Gastrocnemius medialis (tissue), 3 donors: ENCODE data around the gene ATP13A3.

DNA sequence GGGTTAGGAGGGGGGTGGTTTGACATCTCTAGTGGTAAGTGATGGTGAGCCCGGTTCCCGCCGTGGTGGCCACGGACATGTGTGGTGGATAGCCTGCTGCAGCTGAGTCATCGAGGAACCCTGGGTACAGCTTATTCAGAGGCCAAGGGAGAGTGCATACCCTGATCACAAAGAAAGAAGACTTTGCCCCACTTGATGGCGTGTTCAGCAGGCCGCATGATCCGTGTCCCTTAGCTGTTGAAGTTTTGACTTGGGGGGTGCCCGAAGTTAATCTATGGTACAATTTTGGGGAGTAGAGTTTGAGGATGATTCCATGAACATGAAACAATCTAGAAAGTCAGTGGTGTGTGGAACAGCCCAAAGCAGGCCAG lies 132.1 kb upstream of the HES1 start:
- PRO-cap, result no peak
- RAMPAGE, long total RNA, 3 experiments, result no peak in any of the 3 experiments

DNA sequence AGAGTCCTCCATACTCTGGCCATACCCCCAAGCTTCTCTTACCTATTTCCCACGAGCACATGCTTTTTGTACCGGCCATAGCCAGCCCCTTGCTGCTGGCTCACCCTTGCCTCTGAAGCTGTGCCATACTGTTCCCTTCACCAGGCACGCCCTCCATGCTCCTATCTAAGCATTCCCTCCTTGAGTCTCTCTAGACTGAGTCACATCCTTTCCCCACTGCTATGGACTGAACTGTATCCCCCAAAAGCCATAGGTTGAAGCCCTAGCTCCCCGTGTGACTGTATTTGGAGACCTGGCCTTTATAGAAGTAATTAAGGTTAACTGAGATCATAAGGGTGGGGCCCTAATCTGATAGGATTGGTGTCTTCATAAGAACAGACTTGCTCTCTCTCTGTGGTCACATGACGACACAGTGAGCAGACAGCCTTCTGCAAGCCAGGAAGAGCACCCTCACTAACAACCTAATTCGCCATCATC lies 66.6 kb upstream of the HES1 start:
- PRO-cap, result unidirectional peak, plus-strand start at position 400 of the sequence
- RAMPAGE, long total RNA, 3 experiments, result no peak in any of the 3 experiments

GRCh38 chr3:194076385-194076848 lies 59.5 kb upstream of the HES1 start:
- PRO-cap, result no peak
- RAMPAGE, long total RNA, 3 experiments, result no peak in any of the 3 experiments

DNA sequence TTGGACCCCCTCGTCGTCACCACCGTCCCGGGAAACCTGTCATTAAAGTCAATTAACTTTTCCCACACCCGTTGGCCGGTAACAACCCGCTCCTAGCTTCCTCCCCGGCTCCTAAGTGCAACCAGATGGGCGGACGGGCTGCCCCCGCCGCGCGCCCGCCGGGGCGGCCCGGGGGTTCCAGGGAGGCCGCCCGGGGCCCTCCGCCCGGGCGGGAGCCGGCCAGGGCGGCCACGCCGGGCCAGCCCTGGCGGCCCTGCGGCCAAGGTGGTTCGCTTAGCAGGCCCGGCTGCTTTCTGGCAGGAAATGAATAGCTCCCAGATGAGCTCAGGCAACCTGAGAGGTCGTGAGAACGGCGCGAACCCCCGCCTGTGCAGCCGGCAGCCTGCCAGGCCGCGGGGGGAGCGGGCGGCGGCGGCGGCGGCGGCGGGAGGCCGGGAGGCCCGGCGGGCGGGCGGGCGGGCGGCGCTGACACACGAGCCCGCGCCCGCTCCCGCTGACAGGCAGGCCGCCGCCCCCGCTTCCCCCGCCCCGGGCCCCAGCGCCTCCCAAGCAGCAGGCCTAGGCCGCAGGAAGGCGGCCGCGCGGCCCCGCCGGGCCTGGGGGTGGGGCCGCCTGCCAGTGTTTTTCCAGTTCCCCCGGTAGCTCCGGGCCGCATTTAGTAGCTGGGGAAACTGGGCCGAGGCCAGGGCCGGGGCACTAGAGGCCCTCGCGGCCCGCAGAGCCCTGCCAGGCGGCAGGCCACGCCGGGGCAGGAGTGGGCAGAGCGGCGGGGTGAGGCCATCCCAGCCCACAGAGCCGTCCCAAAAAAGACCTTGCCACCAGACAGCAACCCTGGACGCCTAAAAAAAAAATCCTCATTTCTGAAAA lies 5.4 kb downstream of the HES1 start:
- PRO-cap, result bidirectional peak, plus-strand start at position 408 of the sequence, minus-strand start at position 295 of the sequence; bidirectional peak, plus-strand start at position 548 of the sequence, minus-strand start at position 445 of the sequence
- RAMPAGE, long total RNA, 3 experiments, result no peak in any of the 3 experiments

DNA sequence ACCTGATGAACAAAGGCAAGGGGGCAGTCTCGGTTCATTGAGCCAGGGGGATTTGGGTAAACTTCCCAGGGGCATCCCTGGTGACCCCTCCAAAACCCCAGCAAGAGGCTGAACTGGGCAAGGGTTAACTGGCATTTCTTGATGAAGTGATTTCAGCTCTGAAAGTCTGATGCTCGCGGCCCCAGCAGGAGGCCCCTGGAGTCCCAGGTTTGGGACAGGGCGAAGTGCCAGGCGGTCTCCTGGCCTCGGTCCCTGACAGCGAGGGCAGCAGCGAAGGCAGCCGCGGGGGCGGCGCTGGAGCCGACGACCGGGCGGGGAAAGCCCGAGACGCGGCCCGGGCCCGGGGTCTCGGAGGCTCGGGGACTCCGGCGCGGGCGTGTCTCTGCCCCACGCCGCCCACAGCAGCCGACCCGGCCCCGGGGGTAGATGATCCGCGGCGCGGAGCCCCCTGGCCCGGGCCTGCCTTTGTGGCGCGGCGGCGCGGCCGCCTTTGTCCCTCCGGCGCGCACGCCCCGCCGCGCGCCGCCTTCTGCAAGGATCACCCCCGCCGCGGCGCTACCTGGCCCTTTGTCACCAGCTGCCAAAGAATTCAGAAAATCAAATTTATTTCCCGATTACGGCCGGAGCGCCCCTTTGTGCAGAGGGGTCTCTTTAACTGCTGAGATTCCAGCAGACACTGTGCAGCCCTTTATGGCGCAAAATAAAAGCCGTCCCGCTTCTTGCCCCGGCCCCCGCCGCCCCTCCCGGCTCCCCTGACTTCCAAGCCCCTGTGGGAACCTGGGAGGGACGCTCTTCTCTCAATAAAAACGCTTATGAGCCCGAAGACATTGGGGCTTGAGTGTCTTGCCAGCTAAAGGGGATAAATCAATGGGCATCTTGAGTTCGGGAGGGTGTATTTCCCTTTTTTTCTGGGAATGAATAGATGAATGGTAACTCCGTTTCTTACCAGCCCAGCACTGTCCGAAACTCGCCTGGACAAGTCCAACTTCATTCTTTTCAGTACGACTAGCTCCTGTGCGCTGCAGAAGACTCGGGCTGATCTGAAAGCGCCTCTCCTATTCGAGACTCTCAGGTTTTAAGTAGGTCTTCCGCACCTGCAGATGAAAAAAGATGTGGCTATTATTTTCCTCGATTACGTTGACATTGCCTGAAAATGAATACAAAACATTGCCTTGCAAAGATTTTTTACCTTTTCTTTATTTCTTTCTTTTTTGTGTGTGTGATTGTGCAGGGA lies 68.3 kb downstream of the HES1 start:
- PRO-cap, result no peak
- RAMPAGE, long total RNA, 3 experiments, result no peak in any of the 3 experiments

- PRO-cap, result no peak
- RAMPAGE, long total RNA, 3 experiments, result no peak in any of the 3 experiments
These were observed 54.7 kb downstream of the CPN2 start for GRCh38 chr3:194296368-194296861.

GRCh38 chr3:194312156-194312475 lies 39.0 kb downstream of the CPN2 start:
- PRO-cap, result no peak
- RAMPAGE, long total RNA, 3 experiments, result no peak in any of the 3 experiments

DNA sequence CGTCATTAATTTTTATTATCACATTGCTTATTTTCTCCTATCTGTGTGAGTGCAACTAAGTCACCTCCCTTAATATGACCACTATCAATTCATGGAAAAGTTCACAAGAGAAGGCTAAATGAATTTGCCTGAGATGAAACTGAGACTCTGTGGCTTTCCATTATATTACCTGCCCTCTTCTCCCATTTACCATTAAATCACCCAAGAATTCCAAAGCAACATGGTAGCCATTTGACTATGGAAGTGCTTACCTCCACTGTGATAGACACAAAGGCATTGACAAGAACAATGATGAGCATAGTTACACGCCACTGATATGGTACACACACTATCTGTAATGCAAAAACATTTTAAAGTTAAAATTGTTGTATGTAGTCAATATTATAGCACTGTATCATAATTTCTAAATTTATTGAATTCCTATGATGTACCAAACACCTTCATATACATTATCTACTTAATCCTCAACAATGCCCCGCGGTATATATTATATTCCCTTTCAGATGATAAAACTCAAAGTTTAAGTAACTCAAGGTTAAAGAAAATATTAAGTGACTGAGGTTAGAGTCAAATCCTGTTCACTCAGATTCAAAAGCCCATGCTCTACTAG lies 14.5 kb upstream of the GP5 start:
- PRO-cap, result no peak
- RAMPAGE, long total RNA, 3 experiments, result no peak in any of the 3 experiments

DNA sequence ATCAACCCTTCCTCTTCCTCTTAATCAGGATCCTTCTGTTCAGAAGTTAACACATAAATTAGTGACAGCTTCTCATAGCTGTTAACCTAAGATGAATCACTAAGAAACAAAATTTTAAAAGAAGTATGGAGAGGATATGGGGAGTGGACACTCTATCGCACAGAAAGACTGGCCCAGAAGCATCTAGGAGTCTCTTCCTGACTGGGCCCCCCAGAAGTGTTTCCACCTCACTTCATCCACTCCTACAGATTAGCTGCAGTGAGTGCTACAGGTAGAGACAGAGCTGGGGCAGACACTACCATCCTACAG lies 9.3 kb downstream of the ATP13A3 start:
- PRO-cap, result no peak
- RAMPAGE, long total RNA, 3 experiments, result no peak in any of the 3 experiments

DNA sequence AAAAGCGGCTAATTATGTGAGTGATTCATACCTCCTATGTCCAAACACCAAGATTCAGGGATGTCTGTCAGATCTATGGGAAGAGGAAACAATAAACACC lies 1.2 kb downstream of the ATP13A3 start:
- PRO-cap, result no peak
- RAMPAGE, long total RNA, 3 experiments, result no peak in any of the 3 experiments

DNA sequence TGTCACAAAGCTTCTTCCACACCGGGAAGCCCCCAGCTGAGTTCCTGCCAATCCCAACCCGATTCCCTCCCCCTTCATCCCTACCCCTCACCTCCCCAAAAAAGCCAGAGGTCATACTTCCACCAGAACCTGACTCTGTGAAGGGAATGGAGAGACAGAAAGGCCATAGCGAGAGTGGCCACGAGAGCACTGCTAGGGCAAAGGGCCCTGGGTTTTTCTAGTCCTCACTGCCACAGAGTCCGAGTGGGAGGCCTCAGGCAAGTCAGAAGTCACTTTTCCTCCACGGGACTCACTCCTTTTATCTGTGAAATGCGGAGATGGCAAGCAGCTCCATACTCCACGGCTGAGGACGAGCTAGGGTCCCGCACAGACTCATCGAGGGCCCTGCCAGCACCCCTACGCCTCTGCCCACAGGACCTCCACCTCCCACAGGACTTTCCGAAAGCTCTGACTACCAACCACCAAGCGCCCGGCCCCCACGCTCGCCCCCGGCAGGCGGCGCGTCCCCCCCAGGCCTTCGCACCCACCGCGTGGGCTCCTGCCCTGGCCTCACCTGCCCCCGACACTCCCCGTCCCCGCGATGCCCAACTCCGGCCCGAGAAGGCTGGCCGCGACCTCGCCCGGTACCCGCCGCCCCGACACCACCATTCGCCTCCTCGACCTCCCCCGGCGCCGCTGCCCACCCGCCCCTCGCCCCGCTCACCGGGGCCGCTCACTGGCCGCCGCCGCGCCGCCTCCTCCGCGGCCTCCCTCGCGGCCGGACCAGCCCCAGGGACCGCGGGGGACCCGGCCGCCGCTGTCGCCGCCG lies 735 bp downstream of the ATP13A3 start:
- PRO-cap, result unidirectional peak, plus-strand start at position 147 of the sequence; unidirectional peak, plus-strand start at position 235 of the sequence
- RAMPAGE, long total RNA, 3 experiments, result no peak in any of the 3 experiments

- PRO-cap, result bidirectional peak, plus-strand start at chr3:194487159, minus-strand start at chr3:194487016
- RAMPAGE, long total RNA, 3 experiments, result no peak in any of the 3 experiments
These were observed at the start of gene ATP13A3 for GRCh38 chr3:194486671-194487085. Gene ATP13A3, minus strand, starts transcription at chr3:194487002.

- PRO-cap, result bidirectional peak, plus-strand start at chr3:194572669, minus-strand start at chr3:194572368
- RAMPAGE, long total RNA, 3 experiments, result no peak in any of the 3 experiments
These were observed 61.0 kb downstream of the TMEM44 start for GRCh38 chr3:194572094-194572803.

DNA sequence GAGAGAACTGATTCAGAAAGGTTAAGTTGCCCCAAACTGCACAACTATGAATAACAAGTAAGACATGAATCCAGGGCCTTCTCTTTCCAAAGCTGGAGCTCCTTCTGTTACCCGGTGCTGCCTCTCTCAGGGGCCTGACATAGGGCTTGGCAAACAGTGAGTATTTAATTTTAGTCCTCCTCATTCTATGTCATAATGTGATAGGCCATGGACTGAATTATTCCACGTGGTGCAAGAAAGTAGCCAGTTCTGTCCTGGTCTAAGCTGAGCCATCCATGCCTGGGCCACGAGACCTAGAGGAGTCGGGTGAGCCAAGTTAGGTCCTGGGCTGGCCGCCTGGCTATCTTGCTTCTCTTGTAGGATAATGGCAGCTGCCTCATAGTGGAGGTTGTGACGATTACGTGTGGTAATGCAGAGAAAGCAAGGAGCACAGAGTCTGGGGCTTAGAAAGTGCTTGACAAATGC lies 170.6 kb downstream of the FAM43A start:
- PRO-cap, result unidirectional peak, minus-strand start at position 139 of the sequence
- RAMPAGE, long total RNA, 3 experiments, result no peak in any of the 3 experiments

DNA sequence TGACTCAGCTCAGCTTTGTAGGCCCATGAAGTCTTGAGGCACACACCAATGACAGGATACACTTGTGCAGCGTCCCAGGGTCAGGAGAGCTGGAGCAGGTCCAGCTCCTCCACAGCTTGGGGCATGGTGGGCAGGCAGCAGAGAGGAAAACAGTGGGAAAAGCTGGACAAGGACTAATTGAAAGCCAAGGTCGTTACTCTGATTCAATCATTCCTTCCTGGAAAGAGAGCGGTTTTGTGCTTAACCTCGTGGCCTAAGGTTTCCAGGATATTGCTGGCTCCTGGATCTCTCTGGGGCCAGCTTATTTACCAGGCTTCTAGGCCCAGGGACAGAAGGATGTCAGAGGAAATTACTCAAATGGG lies 245.1 kb downstream of the FAM43A start:
- PRO-cap, result no peak
- RAMPAGE, long total RNA, 3 experiments, result no peak in any of the 3 experiments

GRCh38 chr3:195039922-195040450 lies 231.0 kb downstream of the XXYLT1 start:
- PRO-cap, result no peak
- RAMPAGE, long total RNA, 3 experiments, result no peak in any of the 3 experiments

GRCh38 chr3:195153256-195154124 lies 117.5 kb downstream of the XXYLT1 start:
- PRO-cap, result no peak
- RAMPAGE, long total RNA, 3 experiments, result no peak in any of the 3 experiments

DNA sequence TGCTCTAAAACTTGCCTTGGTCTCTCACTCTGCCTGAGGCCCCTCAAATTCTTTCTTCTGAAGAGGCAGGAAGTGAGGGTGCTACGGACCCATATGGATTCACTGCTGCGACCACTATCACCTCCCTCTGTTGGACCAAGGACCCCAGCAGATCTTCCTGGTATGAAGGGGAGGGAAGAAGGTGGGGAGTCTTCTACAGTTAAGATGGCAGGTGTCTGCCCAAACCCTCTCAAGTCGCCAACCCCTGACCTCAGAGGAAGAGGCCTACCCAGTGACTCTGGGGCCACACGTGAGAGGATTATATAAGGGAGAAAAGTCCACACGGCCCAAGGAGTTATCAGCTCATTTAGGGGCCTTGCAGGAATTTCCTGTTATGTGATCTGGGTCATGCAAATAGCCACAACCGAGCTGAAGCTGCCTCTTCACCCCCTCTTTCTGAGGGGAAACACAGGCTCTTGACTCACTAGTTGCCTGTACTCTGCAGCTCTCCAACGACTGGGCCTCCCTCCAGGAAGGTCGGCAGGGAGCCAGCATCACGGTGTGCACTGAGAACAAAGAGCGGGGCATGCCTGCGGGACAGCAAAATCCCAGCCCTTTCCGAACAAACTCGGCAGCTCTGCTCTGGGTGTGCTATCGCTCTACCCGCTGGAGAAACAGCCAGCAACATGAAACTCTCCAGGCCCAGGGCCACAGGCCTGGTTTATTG lies 116.0 kb downstream of the XXYLT1 start:
- PRO-cap, result no peak
- RAMPAGE, long total RNA, 3 experiments, result no peak in any of the 3 experiments

GRCh38 chr3:195160278-195161061 lies 110.5 kb downstream of the XXYLT1 start:
- PRO-cap, result no peak
- RAMPAGE, long total RNA, 3 experiments, result no peak in any of the 3 experiments

GRCh38 chr3:195173698-195174142 lies 97.2 kb downstream of the XXYLT1 start:
- PRO-cap, result no peak
- RAMPAGE, long total RNA, 3 experiments, result no peak in any of the 3 experiments